Measurements from ENCODE around the genes ZMAT5 and SEC14L4.

DNA sequence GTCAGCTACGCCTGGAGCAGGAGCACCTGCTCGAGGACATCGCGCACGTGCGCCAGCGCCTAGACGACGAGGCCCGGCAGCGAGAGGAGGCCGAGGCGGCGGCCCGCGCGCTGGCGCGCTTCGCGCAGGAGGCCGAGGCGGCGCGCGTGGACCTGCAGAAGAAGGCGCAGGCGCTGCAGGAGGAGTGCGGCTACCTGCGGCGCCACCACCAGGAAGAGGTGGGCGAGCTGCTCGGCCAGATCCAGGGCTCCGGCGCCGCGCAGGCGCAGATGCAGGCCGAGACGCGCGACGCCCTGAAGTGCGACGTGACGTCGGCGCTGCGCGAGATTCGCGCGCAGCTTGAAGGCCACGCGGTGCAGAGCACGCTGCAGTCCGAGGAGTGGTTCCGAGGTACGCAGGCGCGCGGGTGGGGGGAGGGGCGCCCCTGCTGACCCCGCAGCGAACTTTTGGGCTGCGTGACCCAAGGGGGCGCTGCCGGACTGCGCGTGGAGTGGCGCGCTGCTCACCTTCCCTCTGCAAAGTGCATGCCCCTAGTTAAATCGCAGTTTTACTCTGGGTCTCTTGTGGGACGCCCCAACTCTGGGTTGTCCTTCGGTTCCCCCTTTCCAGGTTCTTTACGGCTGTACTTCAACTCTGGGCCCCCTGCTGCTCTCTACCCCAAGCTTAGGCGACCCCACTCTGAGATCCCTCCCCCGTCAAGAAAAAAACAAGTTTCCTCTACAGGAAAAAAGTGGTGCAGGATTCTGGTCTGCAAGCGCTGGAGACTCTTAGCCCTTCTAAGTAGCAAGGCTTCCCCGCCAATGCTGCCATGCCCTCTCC is 947 bp downstream of the NEFH start:
- PRO-cap = unidirectional peak, minus-strand start at position 271 of the sequence

GRCh38 chr22:29700479-29700941 is 19.3 kb upstream of the CABP7 start:
- PRO-cap = no peak

- PRO-cap = bidirectional peak, plus-strand start at chr22:29766445, minus-strand start at chr22:29766445; unidirectional peak, minus-strand start at chr22:29766937
Measured at GRCh38 chr22:29766240-29767151, at the start of gene ZMAT5. ZMAT5 (minus strand) TSS chr22:29767007.

DNA sequence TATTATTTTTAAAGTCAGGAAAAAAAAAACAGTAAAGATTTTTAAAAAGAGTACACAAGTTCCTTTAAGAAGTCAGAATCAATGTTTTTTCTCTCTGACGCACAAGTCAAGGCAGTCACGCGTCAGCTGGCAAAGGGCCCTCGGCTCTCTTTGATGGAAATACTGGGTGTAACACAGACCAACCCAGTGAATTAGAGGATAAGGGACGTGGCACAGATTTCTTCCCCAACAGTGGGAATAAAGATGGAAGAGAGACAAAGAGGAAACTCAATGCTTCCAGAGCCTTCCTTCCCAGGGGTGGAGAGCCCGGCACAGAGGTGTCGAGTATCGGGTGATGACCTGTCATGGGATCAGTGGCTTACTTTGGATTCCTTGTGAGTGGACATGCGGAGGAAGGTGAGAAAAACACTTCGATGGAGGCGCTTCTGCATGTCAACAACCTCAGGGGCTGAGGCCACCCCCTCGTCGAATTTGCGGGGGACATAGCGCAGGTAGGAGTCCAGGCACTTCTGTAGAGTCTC is 13.3 kb downstream of the ASCC2 start:
- PRO-cap = no peak

DNA sequence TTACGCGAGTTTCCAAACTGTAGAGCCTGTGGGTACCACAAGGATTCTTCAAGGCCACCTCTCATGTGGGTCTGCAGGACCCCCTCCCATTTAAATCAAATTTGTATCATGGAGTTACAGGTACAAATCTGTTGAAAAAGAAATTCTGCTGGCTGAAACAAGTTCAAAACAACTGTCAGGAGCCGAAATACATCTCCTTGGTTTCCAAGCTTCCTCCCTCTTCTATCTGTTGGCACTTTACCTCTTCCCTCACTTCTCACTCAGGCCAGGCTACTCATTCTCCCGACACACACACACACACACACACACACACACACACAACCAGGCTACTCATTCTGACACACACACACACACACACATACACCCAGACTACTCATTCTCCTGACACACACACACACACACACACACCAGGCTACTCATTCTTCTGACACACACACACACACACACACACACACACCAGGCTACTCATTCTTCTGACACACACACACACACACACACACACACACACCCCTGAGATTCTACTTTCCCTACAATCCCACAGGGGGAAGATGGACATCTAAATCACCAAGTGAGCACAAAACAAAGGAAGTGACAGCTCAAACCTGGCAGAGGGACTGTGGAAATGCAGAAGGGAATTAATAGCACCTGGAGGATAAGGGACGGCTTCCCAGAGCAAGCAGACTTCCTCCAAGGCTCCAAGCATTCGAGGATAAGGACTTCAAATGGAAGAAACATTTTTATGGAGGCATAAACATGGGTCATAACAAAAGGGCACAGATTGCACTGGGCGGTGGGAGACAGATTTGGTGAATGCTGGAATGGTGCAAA is 10.4 kb downstream of the ASCC2 start:
- PRO-cap = no peak

DNA sequence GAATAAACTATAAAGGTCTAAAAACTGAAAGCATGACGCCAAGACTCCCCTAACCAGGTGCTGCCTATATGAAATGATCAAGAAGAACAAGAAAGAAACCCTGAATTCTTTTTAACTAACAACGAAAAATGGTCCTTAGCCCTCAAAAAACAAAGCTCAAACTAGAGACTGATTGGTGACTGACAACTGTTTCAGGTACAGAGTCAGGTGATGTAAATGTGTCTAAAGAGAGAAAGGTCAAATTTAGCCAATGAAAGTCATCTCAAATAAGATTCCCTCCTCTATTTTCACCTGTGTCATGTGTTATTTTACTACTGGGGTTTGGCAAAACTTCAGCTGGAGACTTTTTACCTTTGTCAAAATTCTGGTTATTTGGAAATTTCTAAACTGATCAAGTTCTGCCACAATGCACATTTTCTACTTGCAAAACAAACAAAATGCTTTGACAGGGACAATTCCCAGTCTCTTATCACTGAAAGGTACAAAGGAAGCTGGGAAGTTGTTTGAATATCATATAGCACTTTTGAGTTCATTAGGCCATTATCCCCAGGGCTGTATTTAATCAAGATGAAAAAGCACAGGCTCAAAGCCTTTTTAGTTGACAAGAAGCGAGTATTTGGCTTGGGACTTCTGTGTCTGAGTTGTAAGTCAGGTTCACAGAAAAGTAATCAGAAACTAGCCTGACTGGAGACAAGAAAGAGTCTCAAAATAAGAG is 3.1 kb upstream of the HORMAD2 start:
- PRO-cap = no peak

DNA sequence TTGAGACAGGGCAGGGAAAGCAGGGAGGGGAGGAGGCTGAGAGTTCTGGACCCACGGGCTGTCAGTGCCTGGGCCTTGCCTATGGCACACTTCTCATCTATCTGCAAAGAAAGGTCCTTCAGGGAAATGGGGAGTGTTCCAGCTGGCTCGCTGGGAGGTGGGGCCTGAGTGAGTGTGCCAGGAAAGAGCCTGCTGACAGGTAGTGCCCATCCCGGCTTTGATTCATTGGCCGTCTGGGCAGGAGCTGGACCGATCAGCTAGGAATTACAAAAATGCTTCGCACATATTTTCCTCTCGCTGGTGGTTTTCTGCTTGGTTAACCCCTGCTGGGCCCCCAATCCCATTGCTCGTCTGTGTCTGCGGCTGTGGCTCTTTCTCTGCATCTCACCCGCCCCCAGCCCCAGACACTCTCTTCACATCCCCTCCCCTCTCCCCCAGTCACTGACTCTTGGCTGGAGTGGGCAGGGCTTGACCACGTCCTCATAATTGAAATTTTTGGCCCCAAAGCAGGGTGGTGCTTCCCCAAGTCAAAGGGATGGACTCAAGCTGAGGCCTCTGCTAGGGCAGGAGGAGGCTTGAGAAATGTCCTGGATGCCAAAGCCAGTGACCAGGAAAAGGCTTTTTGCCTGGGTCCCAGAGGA is 10.8 kb downstream of the LIF start:
- PRO-cap = no peak

GRCh38 chr22:30252290-30253033 is 5.9 kb upstream of the LIF start:
- PRO-cap = no peak

DNA sequence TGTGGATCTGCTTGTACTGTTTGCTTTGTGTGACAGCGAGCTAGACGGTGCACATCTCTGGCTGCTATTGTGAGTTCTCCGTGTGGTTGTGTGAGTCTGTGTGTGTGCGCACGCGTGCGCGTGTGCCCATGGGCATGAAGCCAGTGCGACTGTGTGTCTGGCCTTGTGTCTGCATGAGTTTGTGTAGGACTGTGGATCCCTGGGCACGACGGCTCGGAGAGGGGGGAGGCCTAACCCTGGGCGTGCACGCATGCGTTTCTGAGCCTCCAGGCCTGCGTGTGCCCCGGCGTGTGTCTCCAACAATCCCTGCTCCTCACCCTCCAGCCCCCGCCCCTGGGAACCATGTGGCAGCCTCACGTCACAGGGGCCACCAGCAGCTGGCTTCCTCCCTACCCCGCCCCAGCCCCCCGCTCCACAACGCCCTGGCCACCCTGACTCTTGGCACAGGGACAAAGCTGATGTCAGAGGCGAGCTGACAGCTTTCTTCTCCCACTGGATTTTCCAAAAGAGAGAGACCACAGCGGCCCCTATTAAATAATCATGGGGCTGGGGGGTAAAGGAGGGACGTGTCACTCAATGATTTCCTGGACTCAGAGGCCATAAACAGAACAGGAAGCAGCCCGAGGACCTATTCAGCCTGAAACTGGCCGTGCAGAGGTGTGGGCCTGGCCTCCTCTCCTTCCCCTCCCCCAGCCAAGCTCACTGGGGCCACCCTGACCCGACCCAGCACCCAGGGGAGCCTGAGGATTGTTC is 6.7 kb upstream of the LIF start:
- PRO-cap = no peak

- PRO-cap = no peak
Measured at GRCh38 chr22:30307104-30307320, 17.7 kb upstream of the CASTOR1 start.

DNA sequence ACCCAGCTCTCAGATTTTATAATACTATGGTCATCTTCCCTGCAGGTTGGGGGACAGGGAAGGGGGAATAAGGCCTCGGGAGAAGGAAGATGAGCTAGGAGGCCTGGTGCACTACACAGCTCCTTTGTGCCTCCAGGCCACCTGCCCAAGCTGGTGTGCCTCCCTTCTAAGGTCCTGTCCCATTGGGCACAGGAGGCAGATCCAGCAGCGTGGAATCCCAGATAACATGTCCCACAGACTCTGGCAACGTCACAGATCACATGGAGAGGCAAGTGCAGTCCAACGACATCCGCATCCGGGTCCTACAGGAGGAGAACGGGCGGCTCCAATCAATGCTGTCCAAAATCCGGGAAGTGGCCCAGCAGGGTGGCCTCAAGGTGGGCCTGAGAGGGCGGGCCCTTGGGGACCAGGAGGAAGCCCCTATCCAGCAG is 11.9 kb downstream of the RNF215 start:
- PRO-cap = no peak

GRCh38 chr22:30401854-30402449 is 5.1 kb downstream of the SEC14L2 start:
- PRO-cap = no peak

- PRO-cap = bidirectional peak, plus-strand start at chr22:30423114, minus-strand start at chr22:30423000
Measured at GRCh38 chr22:30422729-30423528, 2.6 kb upstream of the MTFP1 start.

DNA sequence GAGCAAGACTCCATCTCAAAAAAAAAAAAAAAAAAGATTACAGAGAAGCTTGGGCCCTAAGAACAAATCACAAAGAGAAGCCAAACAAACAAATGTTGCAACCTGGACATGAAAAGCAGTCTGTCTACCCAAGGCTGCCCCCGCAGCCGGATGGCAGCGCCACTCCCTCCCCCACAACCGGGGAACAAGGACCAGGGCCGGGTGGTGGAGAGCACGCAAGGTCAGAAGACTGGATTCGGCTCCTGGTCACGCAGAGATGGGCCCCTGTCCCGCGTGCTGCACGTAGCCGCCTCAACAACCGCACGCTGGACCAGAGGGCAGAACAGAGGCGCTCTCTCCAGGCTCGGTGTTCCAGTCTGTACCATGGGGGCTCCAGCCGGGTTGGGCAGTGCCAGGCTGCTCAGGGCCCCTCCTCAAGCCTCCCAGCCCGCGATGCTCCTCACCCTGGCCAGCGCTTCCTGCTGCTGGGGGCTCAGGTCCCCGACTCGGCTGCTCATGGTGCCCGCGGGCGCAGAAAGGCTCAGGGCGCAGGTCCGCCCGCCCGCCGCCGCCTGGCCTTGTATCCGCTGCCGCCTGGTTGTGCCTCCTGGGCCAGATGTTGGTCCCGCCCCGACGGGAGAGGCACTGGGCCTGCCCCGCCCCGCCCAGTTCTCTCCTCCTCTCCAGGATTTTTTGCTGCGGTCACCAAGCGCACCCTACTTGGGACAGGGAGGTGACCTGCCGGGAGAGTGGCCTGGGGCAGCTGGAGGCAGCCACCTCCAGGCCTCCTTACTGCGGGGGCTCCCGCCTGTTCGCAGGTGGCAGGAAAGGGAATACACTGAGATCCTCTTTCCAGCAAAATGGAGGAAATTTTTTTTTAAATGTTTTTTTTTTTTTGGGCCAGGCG is at the start of gene SEC14L4:
Gene SEC14L4 (minus strand): TSS at position 581 of the 886 bp plus-strand sequence.
- PRO-cap = no peak

DNA sequence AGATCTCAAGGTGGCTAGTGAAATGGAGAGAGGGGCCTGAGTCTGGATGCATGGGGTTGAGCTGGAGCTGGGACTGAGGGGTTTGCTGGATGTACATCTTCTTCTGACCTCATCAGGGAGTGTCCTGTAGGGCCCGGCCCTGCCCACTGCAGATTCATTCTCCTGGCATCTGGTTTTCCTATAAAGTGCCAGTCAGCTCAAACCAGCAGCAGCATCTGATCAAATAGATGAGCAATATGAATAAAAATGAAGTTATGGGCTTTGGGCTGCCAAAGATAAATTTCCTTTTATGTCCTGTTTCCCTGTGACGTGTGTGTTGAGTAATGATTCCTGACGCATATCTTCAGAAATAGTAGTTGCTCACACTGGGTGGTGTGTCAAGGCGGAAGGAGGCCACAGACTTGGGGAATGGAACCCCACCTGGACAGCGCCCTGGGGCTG is 135.3 kb downstream of the OSBP2 start:
- PRO-cap = no peak

DNA sequence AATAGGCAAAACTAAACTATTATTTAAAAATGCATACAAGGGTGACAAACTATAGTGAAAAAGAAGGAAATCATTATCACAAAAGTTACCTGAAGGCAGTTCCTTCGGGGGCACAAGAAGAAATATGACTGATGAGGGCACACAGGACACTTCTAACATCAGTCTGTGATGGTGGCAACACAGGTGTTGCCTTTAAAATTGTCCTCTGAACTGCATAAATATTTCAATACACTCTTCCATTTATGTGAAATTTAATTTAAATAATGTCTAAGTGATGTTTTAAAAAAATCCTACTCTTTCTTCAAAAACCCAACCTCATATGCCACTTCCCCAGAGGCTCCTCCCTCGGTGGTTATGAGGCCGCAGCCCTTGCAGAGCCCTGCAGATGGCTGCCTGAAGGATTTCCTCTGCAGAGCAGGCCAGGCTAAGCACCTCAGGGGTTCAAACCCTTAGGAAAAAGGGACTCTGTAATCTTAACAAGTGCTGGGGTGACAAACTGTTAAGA is 25.3 kb downstream of the MORC2 start:
- PRO-cap = no peak

- PRO-cap = no peak
Measured at GRCh38 chr22:30947007-30948261, 21.1 kb downstream of the MORC2 start.

DNA sequence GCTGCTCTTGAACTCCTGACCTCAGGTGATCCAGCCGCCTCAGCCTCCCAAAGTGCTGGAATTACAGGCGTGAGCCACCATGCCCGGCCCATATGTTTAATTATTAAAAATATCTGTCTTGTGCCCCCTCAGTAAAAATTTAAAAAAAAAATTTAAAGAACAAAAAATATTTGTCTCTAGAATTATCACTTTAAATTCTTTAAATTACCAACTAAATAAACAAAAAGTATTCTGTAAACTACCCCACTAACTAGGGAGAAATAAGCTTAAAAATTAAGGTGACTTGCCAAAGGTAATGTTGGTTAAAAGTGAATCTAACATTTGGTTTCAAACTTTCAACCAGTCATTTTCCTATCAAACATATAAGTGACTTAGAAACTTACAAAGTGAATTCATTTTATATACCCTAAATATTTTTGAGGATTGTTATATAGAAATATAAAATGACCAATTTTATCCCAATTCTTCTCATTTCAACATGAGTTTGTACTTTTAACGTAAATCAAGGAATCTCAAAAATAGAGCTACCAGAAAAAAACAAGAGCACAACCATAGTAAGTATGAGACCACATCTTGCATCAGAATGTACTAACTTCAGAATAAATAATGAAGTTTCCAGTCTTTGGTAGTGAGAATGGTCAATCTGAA is 7.4 kb downstream of the MORC2 start:
- PRO-cap = no peak

DNA sequence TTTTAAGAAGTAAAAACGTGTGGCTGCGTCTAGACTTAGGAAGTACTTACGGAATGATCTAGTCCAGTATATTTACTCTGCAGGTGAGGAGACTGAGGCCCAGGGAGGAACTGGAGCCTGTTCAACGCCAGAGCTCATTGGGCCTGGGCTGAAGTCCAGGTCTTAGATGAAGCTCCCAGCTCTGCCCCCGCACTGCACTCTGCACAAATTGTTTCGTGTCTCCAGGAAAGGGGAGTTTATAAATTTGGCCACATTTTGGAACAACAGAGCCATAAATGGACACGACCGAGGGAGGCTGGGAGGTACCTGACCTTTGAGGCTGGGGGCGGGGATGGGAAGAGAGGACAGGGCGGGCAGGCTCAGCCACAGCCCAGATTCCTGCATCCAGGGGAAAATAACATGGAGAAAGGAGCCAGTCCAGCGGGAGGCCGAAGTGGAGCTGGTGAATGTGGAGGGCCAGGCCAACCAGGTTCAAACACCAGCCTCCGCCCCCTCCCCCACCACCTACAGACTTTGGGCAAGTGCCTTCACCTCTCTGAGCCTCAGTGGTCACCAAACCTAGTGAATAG is 36.9 kb upstream of the SMTN start:
- PRO-cap = bidirectional peak, plus-strand start at position 400 of the sequence, minus-strand start at position 210 of the sequence

DNA sequence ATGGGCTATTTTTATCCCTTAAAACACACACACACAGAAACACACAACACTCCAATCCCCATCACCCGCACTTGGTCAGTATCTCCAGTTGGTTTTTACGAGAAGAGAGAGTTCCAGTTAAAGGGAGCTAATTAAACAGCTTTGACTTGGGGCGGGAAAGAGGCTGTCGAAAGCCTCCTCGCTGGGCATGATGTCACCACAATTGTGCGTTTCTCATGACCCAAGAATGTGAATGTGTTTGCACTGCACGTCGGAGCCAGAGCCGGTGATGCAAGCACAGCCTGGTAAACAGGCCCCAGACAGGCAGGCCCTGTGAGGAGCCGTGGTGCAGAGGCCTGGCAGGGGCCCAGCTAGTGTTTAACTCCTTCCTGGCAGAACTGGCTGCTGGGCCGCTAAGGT is 25.6 kb upstream of the SMTN start:
- PRO-cap = no peak